Occipital lobe (tissue), 2 donors: ENCODE data around the genes PARM1 and SCARB2.

GRCh38 chr4:74505624-74505936 lies 60.6 kb downstream of the AREG start:
- RAMPAGE, long total RNA = no peak

DNA sequence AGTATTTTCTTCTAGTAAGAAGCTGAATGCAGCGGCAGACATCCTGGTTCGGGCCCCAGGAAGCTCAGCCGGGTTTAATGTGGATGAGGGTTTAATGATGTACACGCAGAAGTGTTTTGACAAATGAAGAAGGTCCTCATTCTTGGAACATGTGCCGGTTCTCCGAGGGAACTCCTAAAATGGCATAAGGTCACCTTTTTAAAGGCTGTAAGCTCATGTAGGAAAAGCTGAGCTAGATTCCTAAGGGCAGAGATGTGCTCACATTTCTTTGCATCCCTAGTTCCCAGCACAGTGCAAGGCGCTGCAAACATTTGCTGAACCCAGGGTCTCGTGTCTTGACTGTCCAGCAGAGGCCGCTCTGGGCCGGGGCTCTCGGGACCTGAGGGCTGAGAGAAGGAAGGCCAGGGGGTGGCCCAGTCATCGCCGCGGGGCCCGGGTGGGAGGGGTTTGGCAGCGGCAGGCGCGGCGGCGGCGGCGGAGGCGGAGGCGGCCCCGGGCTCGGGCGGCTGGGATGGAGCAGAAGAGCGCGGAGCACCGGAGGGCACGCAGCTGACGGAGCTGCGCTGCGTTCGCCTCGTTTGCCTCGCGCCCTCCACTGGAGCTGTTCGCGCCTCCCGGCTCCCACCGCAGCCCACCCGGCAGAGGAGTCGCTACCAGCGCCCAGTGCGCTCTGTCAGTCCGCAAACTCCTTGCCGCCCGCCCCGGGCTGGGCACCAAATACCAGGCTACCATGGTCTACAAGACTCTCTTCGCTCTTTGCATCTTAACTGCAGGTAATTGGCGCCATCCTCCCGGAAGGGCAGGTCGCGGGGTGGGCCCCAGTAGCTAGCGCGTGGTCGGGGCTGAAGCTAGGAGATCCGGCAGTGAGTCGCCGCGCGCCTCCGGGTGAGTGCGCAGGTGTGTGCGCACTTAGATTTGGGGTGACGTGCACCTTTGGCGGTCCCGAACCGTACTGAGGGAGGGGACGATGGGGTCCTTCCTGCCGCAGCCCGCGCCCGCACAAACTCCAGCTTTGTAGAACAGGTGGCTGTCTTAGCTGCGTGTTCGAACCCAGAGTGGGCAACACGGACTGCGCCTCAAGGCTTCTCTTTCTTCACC lies at the start of gene PARM1:
Gene PARM1 (plus strand): TSS at position 519 of the 1,098 bp plus-strand sequence.
- RAMPAGE, long total RNA = no peak

- RAMPAGE, long total RNA = no peak
These were observed 97.8 kb downstream of the PARM1 start for GRCh38 chr4:75030638-75031099.

DNA sequence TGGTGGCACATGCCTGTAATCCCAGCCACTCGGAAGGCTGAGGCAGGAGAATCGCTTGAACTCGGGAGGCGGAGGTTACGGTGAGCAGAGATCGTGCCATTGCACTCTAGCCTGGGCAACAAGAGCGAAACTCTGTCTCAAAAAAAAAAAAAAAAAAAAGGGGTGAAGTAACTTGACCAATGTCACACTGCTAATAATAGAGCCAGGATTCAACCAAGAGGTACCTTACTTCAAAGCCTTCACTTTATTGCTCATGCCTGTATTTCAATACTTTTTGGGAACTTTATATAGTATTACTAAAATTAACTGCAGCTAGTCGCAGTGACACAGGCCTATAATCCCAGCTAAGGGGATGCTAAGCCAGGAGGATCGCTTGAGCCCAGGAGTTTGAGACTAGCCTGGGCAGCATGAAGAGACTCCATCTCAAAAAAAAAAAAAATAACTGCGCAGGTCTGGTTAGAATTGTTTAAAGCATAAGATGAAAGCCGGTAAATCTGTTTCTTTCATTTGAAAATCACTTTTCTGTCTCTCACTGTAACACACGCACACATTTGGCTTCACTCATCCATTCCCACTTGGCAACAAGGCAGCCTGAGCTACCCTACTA lies 1.9 kb downstream of the USO1 start:
- RAMPAGE, long total RNA = no peak

- RAMPAGE, long total RNA = no peak
These were observed 3.0 kb downstream of the SCARB2 start for GRCh38 chr4:76210657-76210943.

- RAMPAGE, long total RNA = no peak
These were observed at the start of gene SCARB2 for GRCh38 chr4:76213407-76214387. TSS of gene SCARB2 (minus strand) at chr4:76213824.

GRCh38 chr4:76272493-76273097 lies 21.1 kb downstream of the FAM47E start:
- RAMPAGE, long total RNA = no peak

DNA sequence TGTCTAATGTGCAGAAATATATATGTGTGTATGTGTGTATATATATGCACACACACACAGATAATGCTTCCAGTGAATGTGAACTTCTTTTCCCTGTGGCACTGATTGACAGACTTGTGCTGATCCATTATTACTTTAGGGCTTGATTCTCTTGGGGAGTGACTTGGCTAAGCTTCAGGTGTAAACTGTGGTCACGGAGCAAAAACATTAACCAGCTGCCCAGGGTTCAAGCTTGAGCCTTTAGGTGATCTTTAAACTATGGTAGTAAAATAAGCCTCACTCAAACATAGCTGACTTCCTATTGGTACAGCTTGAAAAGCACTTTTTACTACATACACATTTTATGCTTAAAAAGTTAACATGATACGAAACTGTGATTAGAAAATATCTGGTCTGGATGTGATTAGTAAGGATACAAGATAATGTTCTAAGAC lies 3.6 kb downstream of the STBD1 start:
- RAMPAGE, long total RNA = no peak

DNA sequence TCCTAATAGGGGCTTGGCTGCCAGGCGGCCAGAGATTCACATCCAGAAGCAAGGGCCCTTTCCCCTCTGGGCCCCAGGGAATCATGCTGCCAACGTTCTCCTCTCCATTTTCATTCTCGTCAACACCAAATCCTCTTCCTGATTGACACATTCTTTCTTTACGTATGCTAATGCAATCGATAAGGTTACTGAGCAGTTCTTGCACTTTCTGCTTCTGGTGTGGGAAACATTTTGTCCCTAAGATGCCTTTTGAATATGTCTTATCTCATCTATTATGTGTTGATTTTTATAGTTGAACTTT lies 123.8 kb downstream of the SHROOM3 start:
- RAMPAGE, long total RNA = no peak

DNA sequence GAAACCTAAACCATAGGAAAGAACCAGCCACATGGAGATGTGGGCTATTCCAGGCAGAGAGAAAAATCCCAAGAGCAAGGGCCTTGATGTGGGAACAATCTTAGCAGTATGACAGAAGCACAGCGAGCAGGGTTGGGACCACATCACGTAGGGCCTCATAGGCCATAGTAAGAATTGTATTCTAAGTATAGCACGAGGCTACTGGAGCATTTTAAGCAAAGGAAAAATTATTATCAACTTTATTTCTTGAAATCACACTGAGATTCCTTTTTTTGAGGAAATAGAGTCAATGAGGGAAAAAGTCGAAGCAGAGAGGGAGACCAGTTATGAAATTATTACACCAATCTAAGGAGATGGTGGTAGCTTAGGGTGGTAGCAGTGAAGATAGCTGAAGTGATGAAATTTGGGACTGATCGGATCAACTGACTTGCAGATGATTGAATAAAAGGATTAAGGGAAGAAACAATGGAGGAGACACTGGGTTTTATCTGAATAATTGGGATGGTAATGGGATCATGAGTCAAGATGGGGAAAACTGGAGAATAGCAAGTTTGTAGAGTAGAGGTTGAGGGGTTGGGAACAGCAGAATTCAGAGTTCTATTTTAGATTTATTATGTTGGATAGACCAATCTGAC lies 196.6 kb downstream of the SHROOM3 start:
- RAMPAGE, long total RNA = no peak

DNA sequence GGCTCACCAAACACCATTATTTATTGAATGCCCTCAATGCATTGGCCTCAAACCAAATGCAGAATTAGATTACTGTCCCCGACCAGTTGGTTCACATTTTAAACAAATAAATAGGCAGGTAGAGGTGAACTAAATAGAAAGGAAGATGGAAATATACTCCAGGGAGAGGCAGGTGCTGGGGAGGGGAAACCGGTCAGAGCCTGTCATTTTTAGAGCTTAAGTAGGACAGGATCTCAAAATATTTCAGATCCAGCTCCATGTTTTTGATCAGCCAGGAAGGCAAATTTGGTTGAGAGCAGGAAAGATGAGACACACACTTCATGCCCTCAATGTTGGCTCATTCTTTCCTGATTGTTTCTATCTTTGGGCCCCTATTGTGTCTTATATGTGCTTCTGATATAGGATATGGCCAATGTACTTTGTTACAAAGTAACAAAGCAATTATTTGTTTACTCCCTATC lies 206.7 kb downstream of the SHROOM3 start:
- RAMPAGE, long total RNA = no peak

- RAMPAGE, long total RNA = no peak
These were observed 209.8 kb downstream of the SOWAHB start for GRCh38 chr4:76688011-76688703.

- RAMPAGE, long total RNA = no peak
These were observed 181.9 kb downstream of the SOWAHB start for GRCh38 chr4:76715727-76716715.

DNA sequence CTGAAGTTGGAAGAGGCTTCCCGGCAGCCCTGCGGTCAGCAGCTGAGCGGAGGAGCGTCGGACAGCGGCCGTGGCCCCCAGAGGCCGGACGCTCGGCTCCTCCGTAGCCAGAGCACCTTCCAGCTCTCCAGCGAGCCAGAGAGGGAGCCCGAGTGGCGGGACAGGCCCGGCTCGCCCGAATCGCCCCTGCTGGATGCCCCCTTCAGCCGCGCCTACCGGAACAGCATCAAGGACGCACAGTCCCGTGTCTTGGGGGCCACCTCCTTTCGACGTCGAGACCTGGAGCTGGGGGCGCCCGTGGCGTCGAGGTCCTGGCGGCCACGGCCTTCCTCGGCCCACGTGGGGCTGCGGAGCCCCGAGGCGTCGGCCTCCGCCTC lies 157.2 kb downstream of the SOWAHB start:
- RAMPAGE, long total RNA = no peak

DNA sequence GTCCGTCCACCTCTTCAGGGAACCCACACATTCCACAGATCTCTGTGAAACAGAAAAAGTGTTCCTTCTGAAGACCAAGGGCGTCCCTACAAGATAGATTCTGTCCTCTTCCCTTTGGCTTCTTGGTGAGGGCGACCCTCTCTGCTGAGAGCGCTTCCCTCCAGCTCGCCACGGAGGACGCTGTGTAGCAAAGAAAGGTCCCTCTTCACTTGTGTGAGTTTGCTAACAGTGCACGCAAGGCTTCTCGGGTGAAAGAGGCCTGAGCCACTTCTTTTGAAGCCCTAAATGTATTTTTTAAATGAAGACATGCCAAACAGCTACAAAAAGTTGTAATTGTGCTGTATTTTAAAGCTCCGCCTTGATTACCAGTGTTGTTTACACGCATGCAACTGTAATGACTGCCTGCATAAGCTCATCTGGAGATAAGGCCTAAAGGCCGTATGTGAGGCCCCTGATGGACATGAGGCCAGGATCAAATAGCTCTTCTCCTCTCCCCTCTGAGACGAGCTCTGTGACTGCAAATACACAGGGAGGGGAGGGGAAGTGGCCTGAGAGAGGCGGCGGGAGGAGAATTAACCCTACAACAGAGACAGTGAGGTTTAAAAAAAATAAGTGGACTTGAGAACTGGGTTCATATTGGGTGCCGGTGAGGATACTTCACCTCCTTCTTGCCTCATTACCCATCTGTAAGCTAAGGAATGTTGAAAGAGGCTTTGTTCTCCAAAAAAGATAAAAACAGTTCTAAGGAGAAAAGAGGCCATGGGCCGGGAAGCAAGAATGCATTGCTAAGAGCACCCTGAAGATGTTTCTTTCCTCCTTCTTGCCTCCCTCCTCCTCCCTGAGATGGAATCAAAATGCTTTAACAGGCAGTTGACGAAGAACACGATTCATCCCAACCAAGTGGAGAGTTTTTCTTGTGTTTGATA lies 95.4 kb downstream of the SOWAHB start:
- RAMPAGE, long total RNA = start-site peak on the minus strand centred at position 165 of the sequence, 50 bp wide, 23 and 35 reads in 2 replicates

DNA sequence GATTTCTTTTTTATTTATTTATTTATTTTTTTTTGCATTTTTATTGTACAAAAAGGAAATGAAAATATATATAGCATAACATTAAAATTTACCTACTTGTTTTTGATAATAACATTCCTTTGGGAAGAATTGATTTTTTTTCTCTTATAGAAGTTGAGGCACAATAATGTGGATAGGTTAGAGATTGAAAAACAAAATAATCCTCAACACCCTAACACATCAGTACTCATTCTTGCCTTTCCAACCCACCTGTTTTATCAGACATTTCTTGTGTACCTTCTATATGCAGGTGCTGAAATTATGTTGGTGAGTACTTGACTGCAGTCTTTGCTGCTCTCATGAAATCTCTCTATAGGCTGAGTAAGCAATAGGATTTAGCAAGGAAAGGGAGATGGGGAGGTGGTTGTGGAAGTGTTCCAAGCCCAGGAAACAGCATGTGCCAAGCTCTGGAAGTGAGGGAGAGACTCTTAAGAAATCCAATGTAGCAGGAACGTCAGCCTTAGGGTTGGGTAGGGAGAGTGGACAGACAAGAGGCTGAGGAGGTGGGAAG lies 5.5 kb downstream of the SEPTIN11 start:
- RAMPAGE, long total RNA = no peak

DNA sequence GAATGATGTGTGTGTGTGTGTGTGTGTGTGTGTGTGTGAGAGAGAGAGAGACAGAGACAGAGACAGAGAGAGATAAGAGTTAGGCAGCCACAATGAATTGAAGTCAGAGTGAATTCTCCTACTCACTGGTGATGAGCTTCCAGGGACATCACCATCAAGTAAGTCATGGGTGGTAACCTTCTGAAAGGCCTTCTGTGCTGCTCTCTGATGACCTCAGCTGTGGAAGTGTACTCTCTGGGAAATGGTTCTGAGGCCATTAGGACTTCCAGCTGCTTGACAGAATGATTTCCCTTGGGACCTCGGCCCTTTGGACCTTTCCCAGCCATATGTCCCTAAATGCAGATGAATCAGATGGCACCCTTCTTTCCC lies 7.4 kb downstream of the SEPTIN11 start:
- RAMPAGE, long total RNA = no peak

- RAMPAGE, long total RNA = no peak
These were observed 12.9 kb downstream of the SEPTIN11 start for GRCh38 chr4:76962502-76962731.

- RAMPAGE, long total RNA = no peak
These were observed 41.2 kb downstream of the CCNI start for GRCh38 chr4:77034367-77035212.

DNA sequence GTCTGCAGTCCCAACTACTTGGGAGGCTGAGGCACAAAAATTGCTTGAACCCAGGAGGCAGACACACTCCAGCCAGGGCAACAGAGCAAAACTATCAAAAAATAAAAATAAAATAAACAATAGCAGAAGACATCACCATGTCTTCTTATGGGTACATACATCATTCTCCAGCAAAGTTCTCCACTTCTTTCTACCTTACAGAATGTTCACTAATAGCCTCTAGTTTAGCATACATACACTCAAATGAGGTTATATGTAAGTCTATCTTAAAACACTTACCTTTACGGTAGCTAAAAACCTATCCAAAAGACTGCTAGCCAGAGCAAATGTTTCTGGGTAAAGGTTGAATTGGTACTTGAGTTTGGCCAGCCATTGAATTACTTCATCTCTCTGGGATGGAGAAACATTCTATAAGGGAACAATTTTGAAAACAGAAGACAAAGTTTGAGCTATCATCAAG lies 17.5 kb downstream of the CCNI start:
- RAMPAGE, long total RNA = no peak